Uterus (tissue), 7 donors: ENCODE results near the gene SGK1.

DNA sequence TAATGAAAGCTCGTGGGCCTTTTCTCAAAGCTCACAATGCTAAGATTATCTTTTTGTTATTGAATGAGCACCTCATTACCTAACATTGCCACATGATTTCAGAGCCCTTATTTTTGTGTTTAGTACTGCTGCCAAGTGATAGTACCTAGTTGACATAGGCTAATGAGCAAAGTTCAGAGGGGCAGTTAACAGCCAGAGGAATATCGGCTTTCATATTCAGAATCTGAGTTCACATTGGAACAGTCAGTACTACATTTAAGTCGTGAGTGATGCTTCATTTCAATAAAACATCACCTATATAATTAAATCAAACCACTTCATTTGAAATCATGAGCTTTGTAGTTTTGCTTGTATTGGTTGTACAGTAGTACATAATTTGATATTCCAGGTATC is 11.8 kb upstream of the SMLR1 start:
- PRO-cap, 4 experiments: no peak in any of the 4 experiments
- RAMPAGE, long total RNA, 2 experiments: no peak in any of the 2 experiments
- RRBS: no CpG with 5 or more reads among the region's 3 CpGs

GRCh38 chr6:131042765-131043027 is 20.3 kb downstream of the EPB41L2 start:
- PRO-cap, 4 experiments: peak in 1 of 4 experiments; most common minus-strand start chr6:131042862 (in 1)
- RAMPAGE, long total RNA, 2 experiments: no peak in any of the 2 experiments
- RRBS: no CpG with 5 or more reads among the region's 2 CpGs

GRCh38 chr6:131849135-131849653 is 41.4 kb downstream of the ENPP1 start:
- PRO-cap, 4 experiments: no peak in any of the 4 experiments
- RAMPAGE, long total RNA, 2 experiments: no peak in any of the 2 experiments
- RRBS: no CpG with 5 or more reads among the region's 2 CpGs

- PRO-cap, 4 experiments: peak in 1 of 4 experiments; most common plus-strand start chr6:131948390 (in 1)
- RAMPAGE, long total RNA, 2 experiments: no peak in any of the 2 experiments
- RRBS: no CpG with 5 or more reads among the region's 2 CpGs
Observed at GRCh38 chr6:131948084-131948494, 3.1 kb downstream of the CCN2 start.

GRCh38 chr6:131980748-131981424 is 29.7 kb upstream of the CCN2 start:
- PRO-cap, 4 experiments: no peak in any of the 4 experiments
- RAMPAGE, long total RNA, 2 experiments: no peak in any of the 2 experiments
- RRBS: no CpG with 5 or more reads among the region's 8 CpGs

- PRO-cap, 4 experiments: no peak in any of the 4 experiments
- RAMPAGE, long total RNA, 2 experiments: no peak in any of the 2 experiments
- RRBS: no CpG with 5 or more reads among the region's 7 CpGs
Observed at GRCh38 chr6:132614385-132614986, 9.6 kb downstream of the TAAR2 start.

- PRO-cap, 4 experiments: no peak in any of the 4 experiments
- RAMPAGE, long total RNA, 2 experiments: no peak in any of the 2 experiments
- RRBS: no CpG with 5 or more reads among the region's 2 CpGs
Observed at GRCh38 chr6:132659373-132659718, 364 bp upstream of the TAAR1 start.

- PRO-cap, 4 experiments: no peak in any of the 4 experiments
- RAMPAGE, long total RNA, 2 experiments: no peak in any of the 2 experiments
- RRBS: no CpG with 5 or more reads among the region's 8 CpGs
Observed at GRCh38 chr6:132719654-132720322, 5.9 kb upstream of the VNN1 start.

DNA sequence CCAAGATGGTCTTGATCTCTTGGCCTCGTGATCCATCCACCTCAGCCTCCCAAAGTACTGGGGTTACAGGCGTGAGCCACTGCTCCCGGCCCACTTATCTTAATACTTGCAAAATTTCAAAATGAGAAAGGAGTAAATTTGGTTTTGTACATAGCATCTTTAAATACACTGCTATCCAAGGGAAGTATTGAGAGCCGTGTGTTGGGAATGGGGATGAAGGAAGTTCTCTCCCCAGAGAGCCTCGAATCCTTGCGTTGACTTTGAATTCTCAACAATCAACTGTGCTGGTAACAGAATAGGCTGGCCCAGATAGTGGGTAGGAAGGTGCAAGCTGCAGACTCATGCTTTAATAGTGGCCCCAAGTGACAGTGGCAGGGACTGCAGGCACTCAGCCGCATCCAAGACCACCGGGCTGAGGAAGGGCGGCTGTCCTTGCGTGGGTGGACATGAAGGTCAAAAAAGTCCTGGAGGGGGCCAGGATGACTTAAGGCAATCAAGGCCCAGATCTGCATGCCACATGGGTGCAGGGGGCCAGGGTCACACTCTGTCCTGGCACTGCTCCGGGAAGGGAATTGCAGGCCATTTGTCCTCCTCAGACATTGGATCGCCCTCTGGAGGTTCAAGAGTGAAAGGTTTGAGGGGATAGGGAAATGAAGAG is 10.2 kb upstream of the VNN2 start:
- PRO-cap, 4 experiments: no peak in any of the 4 experiments
- RAMPAGE, long total RNA, 2 experiments: no peak in any of the 2 experiments
- RRBS: no CpG with 5 or more reads among the region's 12 CpGs

GRCh38 chr6:132817352-132818414 is 3.3 kb downstream of the RPS12 start:
- PRO-cap, 4 experiments: no peak in any of the 4 experiments
- RAMPAGE, long total RNA, 2 experiments: no peak in any of the 2 experiments
- RRBS: no CpG with 5 or more reads among the region's 11 CpGs

DNA sequence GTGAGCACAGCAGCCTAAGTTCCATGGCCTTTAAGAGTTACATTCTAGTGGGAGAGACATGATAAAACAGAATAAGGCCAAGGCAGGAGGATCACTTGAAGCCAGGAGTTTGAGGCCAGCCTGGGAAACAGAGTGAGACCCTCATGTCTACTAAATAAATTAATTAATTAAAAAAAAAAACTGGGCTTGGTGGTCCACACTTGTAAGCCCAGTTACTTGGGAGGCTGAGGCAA is 75.7 kb upstream of the EYA4 start:
- PRO-cap, 4 experiments: no peak in any of the 4 experiments
- RAMPAGE, long total RNA, 2 experiments: no peak in any of the 2 experiments

- PRO-cap, 4 experiments: no peak in any of the 4 experiments
- RAMPAGE, long total RNA, 2 experiments: no peak in any of the 2 experiments
- RRBS: no CpG with 5 or more reads among the region's 6 CpGs
Observed at GRCh38 chr6:133431977-133432540, 190.9 kb downstream of the EYA4 start.

- PRO-cap, 4 experiments: no peak in any of the 4 experiments
- RAMPAGE, long total RNA, 2 experiments: no peak in any of the 2 experiments
- RRBS: no CpG with 5 or more reads among the region's 3 CpGs
Observed at GRCh38 chr6:133681935-133682452, 206.9 kb upstream of the TCF21 start.

- PRO-cap, 4 experiments: no peak in any of the 4 experiments
- RAMPAGE, long total RNA, 2 experiments: no peak in any of the 2 experiments
- RRBS: no CpG with 5 or more reads among the region's 1 CpG
Observed at GRCh38 chr6:133887302-133887563, 1.7 kb upstream of the TCF21 start.

- PRO-cap, 4 experiments: peak in 4 of 4 experiments; most common plus-strand start chr6:133891681 (in 1); most common minus-strand start chr6:133891516 (in 3)
- RAMPAGE, long total RNA, 2 experiments: no peak in any of the 2 experiments
- RRBS: 3% methylated on average over 12 of the region's 54 CpGs
Observed at GRCh38 chr6:133890904-133892110, 2.4 kb downstream of the TCF21 start.

- PRO-cap, 4 experiments: no peak in any of the 4 experiments
- RAMPAGE, long total RNA, 2 experiments: no peak in any of the 2 experiments
- RRBS: no CpG with 5 or more reads among the region's 13 CpGs
Observed at GRCh38 chr6:134172551-134173701, 120.5 kb upstream of the SLC2A12 start.

DNA sequence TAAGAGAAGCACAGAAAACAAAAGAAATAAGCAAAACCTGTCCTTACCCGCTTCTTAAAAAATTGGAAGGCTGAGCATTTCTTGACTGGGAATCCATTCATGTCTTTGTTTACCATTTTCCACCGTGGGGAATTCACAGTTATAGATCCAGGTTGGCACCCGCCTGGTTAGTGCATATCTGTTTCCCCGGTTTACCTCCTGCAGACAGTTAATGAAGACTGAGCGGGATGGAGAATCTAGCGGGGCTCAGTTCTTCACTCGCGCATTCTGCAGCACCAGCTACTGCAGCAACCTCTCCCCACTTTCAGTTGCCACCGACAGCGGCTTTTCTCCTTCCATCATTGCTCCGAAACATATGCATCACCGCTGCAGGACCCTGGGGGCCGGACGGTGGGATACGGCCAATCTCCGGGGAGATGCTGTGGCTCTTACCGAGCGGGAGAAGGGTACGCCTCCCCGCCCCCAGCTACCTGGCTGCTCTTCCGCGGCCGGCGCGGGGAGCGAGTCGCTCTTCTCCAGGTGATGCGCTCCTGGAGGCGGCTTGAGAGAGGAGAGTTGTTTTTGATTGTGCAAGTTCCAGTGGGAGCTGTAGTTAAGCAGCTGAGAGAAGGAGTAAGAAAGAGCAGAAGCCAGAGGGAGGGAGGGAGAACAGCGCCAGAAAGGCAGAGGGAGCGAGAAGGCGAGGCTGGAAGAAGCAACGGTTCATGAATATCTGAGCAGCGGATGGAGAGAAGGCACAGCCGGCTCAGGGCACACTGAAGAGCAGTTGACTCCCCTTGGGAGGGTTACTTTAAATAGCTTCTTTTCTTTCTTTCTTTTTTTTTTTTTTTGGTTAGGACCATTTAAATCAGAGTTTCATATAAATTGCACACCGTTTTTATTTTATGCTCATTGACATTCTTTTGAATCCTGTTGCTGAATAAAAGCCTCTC is at the start of gene SGK1:
Gene SGK1, minus strand, starts transcription at position 768 of the 932 bp plus-strand sequence.
- PRO-cap, 4 experiments: peak in 1 of 4 experiments; most common plus-strand start position 249 of the sequence (in 1); most common minus-strand start position 210 of the sequence (in 1)
- RAMPAGE, long total RNA, 2 experiments: no peak in any of the 2 experiments
- RRBS: 1% methylated on average over 7 of the region's 36 CpGs

DNA sequence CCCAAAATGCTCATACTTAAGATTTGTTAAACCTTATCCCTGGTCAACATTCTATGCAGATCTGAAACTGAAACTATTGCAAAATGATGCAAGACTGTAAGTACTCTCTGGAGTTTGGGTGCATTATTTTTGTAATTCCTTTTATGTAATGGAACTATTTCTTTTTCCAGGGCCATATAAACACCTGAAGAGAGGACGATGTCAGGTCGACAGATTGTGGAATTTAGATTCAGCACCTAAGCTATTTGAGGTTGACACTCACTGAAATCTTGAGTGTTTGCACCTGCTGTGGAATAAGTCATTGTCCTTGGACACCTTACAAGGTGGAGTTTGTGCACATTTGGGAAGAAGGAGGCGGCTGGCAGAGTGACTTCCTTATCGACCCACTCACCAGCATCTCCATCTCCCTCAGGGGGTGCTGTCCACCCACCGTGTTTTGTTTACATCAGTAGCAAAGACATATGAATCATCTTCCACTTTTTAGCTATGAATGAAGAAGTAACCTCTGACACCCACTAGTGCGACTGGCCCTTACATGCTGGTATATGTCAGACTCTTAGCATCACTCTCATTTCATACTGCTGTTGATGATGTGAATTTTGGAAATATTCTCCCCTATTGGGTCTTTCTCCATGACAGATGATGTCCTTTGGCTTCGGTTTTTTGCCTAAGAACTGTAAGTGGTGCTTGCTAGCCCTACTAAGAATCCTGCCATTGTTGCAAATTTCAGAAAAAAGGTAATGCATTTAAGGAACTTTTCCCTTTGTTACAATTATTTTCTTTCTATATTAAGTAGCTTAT is 119.4 kb upstream of the SGK1 start:
- PRO-cap, 4 experiments: no peak in any of the 4 experiments
- RAMPAGE, long total RNA, 2 experiments: no peak in any of the 2 experiments
- RRBS: no CpG with 5 or more reads among the region's 7 CpGs

DNA sequence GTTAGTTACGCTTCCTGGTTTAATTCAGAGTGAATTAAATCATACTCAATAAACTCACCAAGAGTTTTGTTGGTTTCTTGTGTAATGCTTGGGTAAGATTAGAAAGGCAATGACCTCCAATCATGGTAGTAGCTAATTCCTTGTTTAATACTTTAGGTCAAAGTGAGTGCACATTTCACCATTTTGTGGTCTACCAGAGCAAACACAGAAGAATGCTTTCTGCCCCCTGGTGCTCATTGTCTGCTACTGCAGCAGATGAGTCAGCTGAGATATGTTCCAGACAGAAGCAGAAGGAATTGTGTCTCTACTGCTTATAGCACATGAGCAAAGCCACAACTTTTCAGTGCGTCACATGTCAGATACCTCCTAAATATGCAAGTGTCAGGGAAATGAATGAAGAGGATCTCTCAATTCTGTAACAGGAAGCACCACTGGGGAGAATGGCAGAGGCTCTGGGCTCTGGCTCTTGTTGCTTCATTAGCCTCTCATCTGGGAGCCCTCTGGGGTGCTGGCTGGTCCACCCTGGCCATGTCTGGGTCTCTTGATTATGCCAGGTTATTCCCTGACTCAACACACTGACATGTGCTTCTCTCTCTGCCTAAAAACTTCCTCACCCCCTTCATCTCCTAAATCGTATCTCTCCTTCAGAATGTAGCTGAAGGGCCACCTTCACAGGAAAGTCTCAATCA is 308.9 kb downstream of the ALDH8A1 start:
- PRO-cap, 4 experiments: no peak in any of the 4 experiments
- RAMPAGE, long total RNA, 2 experiments: no peak in any of the 2 experiments
- RRBS: no CpG with 5 or more reads among the region's 3 CpGs

DNA sequence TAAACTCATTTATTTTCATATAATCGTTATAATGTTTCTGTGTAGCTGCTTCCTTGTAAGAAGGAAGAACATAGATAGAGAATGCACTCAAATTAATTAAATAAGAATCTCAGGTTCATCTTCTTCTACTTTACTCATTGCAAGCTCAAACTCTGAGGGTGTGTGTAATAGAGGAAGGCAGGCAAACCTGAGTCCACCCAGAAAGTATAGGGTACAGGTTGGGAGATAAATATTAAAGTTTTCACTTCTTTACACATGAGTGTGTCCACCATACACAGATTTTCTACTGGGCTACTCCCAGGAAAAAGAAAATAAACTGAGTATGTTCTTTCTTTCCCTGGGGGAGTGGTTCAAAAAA is 305.7 kb downstream of the ALDH8A1 start:
- PRO-cap, 4 experiments: no peak in any of the 4 experiments
- RAMPAGE, long total RNA, 2 experiments: no peak in any of the 2 experiments
- RRBS: no CpG with 5 or more reads among the region's 1 CpG